Measurements from ENCODE around the gene STRIT1.

DNA sequence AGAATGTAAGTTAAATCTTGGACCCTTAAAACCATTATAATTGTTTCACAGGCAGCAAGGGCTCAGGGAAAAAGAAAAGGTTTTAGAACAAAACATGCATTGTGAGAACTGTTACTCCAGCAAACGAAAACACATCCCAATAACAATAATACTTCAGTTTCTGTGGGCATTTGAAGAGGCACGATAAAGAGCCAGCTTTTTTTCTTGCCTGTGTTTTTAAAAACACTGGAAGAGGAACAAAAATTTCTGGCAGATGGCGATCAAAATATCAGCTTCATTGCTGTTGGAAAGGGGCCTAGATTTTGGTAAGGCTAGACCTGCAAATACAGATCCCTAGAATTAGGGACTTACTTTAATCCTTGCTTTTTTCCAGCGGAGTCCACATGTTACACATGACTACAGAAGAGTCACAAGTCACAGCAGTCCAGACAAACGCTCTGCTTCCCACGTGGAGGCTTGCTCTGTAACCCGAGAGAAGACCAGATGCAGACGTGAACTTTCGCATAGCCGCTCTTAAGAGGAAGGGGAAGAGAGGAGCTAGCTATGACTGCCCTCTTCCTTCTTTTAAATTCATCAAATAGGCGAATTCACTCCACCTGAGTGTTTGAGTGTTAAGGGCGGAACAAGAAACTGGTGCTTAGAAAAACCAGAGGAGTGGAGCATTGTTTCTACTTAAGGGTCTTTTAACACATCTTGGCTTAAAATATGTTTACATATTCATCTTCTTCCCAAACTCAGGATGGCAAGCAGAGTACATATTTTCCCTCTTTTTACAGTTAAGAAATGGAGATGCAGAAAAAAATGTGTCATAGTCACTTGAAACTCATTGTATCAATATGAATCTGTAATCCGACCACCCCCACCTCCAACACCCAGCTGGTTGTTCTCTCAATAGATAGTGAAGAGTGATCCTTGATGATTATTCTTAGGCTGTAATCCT lies 78.2 kb upstream of the IGSF10 start:
- RRBS, 2 experiments: no CpG with 5 or more reads among the region's 13 CpGs

GRCh38 chr3:151875740-151876206 lies 2.3 kb downstream of the SUCNR1 start:
- RRBS, 2 experiments: no CpG with 5 or more reads among the region's 3 CpGs

- RRBS, 2 experiments: no CpG with 5 or more reads among the region's 1 CpG
Measured at GRCh38 chr3:151889816-151890090, 16.3 kb downstream of the SUCNR1 start.

DNA sequence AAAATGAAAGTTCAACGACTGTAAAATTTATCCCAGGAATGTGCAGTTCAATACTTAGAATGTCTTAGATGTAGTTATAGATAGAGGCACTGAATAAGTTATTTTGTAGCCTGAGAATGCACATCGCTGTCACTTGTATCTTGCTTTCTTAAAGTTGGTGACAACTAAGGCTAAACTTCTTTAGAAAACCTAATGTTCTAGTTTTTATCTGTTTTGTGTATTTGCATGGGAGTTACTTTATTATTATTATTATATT lies 1.8 kb downstream of the MBNL1 start:
- RRBS, 2 experiments: no CpG with 5 or more reads among the region's 2 CpGs

DNA sequence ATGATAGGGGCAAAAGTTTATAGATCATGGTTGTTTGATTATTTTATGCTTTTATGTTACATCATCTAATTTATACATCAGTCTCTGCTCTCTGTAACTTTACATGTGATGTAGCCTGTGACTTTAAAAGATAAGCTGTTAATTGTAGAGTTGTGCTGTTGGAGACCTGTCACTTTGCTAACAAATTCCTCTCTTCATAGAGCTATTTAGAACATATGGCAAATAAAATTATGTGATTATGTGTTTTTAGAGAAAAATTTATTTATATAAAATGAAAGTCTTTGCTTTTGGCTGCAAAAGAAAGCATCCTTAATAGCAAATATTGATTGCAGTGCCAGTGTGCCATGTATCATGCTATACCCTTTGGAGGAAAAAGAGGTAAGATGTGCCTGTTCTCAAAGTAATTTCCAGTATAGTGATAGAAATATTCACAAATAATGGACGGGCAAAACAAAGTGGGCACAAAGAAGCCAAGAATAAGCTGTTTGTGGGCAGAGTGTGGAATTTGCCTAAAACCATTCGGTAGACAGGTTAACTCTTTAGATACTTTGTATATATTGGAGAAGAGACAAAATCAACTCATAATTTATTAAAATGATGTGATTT lies 11.2 kb downstream of the MBNL1 start:
- RRBS, 2 experiments: no CpG with 5 or more reads among the region's 2 CpGs

GRCh38 chr3:152309834-152310625 lies 41.3 kb downstream of the MBNL1 start:
- RRBS, 2 experiments: no CpG with 5 or more reads among the region's 7 CpGs

DNA sequence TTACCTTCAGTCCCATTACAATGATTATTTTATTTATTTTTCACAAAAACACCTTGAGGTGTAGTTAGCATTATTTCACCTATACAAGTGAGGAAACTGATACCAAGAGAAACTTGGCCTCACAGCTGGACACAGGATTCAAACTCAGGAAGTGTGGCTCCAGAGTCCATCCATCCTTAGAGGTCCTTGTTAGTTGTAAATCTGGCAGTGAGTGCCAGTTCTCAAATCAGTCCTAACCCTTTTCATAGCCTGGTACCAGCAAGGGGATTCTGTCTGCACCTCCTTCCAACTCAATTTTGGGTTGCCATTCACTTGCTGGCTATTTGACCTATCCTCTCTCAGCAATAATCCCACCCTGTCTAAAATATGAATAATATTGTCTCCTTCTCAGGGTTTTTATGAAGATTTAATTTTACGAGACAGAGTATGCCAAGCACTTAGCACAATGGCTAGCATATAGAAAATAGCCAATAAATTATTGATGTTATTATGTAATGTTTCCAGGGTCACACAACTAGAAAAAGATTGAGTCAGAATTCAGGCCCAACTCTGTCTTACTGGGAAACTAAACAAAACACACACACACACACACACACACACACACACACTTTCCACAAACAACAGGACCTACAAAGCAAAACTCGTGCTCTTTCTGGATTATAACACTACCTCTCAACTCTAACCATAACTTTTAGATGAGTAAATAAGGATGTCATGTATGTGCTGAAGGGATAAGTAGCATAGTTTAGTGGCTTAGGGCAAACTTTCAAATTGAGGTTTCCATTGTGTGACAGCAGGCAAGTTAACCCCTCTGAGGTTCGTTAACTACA lies 73.5 kb downstream of the MBNL1 start:
- RRBS, 2 experiments: no CpG with 5 or more reads among the region's 3 CpGs

- RRBS, 2 experiments: no CpG with 5 or more reads among the region's 9 CpGs
Measured at GRCh38 chr3:152356236-152356756, 87.6 kb downstream of the MBNL1 start.

GRCh38 chr3:152376610-152377314 lies 108.0 kb downstream of the MBNL1 start:
- RRBS, 2 experiments: no CpG with 5 or more reads among the region's 8 CpGs

GRCh38 chr3:152406205-152407192 lies 137.8 kb downstream of the MBNL1 start:
- RRBS, 2 experiments: no CpG with 5 or more reads among the region's 4 CpGs

DNA sequence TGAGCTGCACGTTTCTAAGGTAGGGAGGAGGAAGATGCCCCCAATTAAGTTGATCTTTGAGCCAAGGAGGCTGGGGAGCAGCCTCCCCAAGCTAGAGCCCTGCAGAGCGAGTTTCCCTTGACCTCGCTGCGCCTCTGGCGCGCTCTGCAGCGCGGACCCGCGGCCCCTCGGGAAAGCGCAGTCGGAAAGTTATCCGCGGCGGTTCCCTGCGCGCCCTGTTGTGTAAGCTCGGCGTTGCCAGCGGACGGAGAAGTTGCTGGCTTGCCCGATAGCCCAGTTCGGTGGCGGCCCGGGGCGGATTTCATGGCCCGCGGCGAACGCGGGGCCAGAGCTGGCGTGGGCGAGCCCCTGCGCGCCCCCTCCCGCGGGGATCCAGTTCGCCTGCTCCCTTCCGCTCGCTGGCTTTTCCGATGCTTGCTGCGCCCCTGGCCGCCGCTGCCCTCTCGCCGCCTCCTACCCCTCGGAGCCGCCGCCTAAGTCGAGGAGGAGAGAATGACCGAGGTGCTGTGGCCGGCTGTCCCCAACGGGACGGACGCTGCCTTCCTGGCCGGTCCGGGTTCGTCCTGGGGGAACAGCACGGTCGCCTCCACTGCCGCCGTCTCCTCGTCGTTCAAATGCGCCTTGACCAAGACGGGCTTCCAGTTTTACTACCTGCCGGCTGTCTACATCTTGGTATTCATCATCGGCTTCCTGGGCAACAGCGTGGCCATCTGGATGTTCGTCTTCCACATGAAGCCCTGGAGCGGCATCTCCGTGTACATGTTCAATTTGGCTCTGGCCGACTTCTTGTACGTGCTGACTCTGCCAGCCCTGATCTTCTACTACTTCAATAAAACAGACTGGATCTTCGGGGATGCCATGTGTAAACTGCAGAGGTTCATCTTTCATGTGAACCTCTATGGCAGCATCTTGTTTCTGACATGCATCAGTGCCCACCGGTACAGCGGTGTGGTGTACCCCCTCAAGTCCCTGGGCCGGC lies 649 bp downstream of the P2RY1 start:
- RRBS, 2 experiments: 3 to 16% methylated on average over 6 to 11 of the region's 79 CpGs

DNA sequence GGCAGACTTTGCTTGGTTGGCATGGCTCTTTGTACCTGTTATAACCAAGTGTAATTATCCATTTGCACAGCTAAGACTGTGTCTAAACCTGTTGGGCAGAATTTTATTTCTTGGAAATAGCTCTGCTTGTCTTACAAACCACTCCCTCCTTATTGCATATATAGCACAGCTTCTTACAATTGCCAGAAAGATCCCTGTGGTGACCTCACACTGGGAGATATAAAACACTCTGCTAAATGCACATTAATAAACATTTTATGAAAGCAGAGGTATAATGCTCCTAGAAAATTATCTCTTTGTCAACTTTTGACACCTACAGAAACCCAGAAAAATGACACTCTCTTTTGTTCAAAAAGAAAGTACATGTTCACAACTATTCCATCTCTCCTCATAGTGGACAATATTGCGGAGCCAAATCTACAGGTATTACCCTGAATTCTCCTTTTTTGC lies 107.1 kb downstream of the P2RY1 start:
- RRBS, 2 experiments: no CpG with 5 or more reads among the region's 1 CpG

DNA sequence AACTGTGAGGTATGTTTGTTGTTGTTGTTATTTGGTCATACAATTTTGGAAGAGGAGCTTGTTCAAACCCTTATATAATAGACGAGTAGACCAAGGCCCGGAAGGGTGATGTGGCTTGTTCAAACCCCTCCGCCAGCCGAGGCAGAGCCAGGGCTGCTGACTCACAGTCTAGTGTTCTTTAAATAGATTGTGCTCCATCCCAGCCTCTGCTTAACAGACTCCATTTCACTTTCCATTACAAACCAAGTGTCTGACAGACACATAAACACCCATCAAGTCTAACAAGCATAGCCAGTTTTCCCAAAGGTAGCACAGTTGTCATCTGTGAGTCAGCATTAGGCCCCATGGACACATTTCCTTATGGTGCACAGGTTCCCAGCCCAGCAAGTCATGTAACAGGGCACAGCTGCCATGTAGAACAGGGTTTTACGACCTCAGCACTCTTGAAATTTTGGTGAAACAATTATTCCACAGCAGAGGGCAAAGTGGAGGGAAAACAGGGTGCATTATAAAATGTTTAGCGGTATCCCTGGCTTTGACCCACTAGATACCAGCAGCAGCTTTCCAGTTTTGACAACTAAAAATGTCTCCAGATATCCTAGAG lies 109.9 kb upstream of the RAP2B start:
- RRBS, 2 experiments: no CpG with 5 or more reads among the region's 6 CpGs

GRCh38 chr3:153320241-153320945 lies 158.4 kb downstream of the RAP2B start:
- RRBS, 2 experiments: no CpG with 5 or more reads among the region's 6 CpGs

DNA sequence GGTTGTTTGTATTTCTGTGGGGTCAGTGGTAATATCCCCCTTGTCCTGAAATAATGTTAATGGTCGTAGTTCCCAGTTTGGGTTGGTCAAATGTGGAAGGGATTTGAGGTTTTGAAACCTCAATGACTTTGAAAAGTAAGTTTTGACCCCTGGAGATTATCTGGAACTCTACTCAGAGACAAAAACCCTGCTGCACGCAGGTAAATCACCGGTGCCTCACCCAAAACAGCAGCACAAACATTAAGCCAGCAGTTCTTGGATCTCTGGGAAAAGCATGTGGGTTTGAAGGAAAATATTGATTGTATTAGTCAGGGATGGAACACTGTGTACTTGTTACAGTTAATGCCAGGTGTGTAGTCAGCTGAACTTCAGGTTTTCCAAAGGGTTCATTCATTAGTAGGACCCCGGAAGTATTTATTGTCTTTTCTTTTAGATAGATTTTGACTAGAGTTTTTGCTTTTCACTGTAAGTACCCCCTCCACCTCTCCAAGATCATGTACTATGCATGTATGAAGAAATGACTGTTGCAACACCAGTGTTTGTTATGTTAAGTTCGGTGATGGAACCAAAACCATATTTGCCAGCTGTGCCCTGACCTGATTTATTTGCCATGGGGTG lies 14.3 kb downstream of the ARHGEF26 start:
- RRBS, 2 experiments: no CpG with 5 or more reads among the region's 5 CpGs

- RRBS, 2 experiments: no CpG with 5 or more reads among the region's 7 CpGs
Measured at GRCh38 chr3:155109820-155110516, 29.8 kb downstream of the MME start.

GRCh38 chr3:155193860-155194217 lies 99.6 kb downstream of the STRIT1 start:
- RRBS, 2 experiments: no CpG with 5 or more reads among the region's 2 CpGs

- RRBS, 2 experiments: no CpG with 5 or more reads among the region's 6 CpGs
Measured at GRCh38 chr3:155293616-155294028, at the start of gene STRIT1. TSS of gene STRIT1 (minus strand) at chr3:155293683.

GRCh38 chr3:155745562-155746711 lies 1.1 kb upstream of the PLCH1 start:
- RRBS, 2 experiments: no CpG with 5 or more reads among the region's 25 CpGs